ENCODE results near the gene CCDC28A.

DNA sequence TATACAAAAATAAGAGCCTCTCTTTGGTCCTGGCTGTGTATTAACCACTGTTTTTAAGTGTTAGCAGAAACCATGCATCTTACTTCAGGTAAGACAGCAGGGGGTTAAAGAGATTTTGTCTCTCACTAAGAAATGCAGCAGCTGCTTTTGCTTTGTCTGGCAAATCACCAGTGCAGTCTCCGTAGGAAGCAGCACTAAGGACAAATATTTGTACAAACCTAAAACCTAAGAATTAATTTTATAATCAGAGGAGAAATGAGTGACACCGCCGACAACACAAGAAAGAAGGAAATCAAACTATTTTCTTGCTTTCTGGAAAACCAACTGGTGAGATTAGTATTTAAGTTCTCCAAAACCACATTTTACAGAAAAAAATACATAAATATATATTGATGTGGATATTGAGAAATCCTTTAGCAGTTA is 837 bp downstream of the SMIM28 start:
- CAGE, long polyA plus RNA = no peak
- RRBS = no CpG with 5 or more reads among the region's 3 CpGs

GRCh38 chr6:138423248-138424113 is 19.5 kb downstream of the HEBP2 start:
- CAGE, long polyA plus RNA = no peak
- RRBS = 90% methylated on average over 3 of the region's 17 CpGs

- CAGE, long polyA plus RNA = start-site peak on the minus strand at chr6:138545668-138545695, 22 and 25 reads in 2 replicates
- RRBS = no CpG with 5 or more reads among the region's 9 CpGs
Measured at GRCh38 chr6:138545329-138546147, 46.2 kb upstream of the NHSL1 start.

DNA sequence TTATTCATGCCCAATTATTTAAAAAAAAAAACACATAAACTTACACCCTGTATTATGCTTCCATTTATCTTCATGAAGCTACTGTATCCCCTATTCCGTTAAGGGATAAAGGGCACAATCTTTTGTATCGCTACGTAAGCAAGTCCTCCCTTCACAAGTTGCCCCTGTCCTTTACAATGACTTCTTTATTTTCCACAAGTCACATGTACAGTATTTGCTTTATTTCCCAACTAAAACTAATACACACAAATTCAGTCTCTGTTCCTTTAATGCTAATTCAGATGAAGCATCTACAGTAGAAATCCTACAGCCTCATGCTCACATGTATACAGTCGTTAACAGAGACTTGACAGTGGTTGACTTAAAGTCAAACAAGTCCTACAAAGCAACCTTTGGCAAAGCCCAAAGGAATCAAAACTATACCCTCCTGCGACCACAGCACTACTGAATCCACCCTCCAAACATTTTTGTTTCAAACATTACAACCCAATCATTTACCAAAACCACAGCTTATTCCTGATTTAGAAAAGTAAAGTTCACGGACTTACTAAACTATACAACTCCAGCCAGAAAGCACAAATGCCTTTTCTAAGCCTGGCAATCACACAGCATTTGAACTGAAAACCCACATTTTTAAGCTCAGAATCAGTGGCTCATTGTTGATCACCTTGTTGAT is 70.7 kb upstream of the NHSL1 start:
- CAGE, long polyA plus RNA = no peak
- RRBS = no CpG with 5 or more reads among the region's 6 CpGs

DNA sequence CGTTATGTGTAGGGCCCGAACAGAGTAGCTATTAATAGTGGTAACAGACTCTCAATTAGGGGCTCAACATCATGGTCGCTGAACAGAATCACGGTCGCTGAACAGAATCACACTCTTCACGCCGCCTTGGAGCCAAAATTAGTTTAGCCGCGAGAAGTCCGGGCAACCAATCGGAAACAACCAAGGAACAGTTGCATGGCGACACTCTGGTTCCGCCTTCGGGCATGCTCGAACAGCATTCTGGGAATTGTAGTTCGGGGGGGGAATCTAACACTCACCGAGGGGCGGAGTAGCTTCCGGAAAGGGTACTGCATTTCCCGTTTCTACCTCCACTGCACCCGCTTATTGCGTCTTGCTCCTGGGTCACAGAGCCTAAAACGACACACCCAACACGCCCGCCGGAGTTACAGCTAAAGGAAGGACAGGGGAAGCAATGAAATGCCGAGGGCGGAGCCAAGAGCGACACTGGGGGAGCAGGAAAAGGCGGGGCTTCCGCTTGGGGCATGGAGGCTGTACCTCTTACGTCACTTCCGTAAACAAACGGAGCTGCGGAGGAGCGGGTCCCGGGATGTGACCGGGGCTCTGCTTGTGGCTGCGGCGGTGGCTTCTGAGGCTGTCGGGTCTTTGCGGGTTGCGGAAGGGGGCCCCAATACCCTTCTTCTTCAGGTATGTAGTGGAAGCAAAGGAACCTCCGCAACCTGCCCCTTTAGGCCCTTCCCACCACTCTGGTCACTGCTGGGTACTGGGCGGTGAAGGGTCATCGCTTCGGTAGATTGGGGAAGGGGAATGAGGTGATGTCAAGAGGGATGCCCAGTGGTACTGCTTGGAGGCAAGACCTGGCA is at the start of gene CCDC28A:
Gene CCDC28A, plus strand, starts transcription at position 533 of the 842 bp plus-strand sequence.
- CAGE, long polyA plus RNA = start-site peak on the plus strand centred at position 547 of the sequence, 53 bp wide, 495 and 397 reads in 2 replicates
- RRBS = 3% methylated on average over 6 of the region's 47 CpGs

DNA sequence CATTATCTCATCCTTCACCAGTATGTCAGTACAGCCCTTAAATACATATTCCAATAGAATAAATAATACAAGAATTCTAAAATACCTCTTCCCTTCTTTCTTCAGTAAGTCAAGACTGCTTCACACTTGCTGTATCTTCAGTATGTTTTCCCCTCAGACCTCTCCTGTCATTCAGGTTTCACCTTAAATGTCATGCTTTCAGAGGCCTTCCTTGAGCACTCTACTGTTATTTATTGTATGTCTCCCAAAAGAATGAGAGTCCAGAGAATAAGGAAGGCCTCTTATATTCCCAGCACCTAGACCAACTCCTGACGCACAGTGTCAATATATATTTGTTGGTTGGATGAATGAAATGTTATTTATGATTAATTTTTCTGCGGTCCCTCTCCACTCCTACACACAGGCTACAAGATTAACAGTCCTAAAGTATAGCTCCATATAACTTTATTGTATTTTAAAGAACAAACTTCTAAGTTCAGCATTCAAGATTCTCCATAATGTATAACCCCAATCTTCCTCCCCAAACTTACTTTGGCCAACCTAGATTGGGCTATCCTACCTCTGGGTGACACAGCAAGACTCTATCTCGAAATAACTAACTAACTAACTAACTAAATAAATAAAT is 25.4 kb downstream of the REPS1 start:
- CAGE, long polyA plus RNA = no peak
- RRBS = no CpG with 5 or more reads among the region's 3 CpGs

DNA sequence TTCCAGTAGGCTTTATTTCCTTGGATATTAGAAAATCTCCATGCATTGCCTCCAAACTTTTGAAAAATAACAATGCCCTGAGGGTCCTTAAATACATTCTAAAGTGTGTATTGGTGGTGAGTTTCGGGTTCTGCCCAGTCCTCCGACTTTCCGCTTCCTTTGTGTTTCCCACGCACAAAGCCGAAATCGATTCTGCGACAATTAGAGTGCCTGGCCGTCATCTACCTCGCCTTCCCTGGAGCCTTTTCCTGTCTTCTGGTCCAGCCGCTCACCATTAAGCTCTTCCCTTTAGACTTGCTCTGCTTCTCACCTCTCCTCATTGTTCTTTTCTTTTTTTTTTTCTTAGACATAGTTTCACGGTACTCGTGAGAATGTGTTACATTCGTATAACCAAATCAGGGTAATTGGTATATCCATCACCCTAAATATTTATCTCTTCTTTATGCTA is 1.3 kb downstream of the ABRACL start:
- CAGE, long polyA plus RNA = no peak
- RRBS = no CpG with 5 or more reads among the region's 13 CpGs

GRCh38 chr6:139146475-139146688 is 11.5 kb downstream of the HECA start:
- CAGE, long polyA plus RNA = no peak
- RRBS = no CpG with 5 or more reads among the region's 4 CpGs

DNA sequence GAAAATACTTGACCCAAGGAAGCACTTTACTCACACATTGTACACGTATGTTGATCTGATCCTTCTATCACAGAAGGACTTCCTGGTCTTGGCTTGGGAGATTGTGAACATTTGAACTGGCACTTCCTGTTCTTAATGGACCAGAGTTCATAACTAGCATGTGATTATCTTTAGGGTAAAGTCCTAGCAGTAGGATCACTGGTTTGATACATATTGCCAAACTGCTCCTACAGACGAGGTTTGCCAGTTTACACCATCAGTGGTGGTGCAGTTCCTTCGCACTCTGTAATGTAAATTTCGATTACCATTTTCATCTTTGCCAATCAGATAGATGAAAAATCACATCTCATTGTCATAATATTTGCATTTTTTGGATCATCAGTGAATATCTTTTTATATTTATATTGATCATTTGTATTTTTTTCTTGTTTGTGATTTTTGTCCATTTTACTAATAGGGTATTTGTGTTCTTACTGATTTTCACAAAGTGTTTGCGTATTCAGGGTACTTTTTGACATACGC is 12.9 kb downstream of the HECA start:
- CAGE, long polyA plus RNA = no peak
- RRBS = no CpG with 5 or more reads among the region's 6 CpGs

DNA sequence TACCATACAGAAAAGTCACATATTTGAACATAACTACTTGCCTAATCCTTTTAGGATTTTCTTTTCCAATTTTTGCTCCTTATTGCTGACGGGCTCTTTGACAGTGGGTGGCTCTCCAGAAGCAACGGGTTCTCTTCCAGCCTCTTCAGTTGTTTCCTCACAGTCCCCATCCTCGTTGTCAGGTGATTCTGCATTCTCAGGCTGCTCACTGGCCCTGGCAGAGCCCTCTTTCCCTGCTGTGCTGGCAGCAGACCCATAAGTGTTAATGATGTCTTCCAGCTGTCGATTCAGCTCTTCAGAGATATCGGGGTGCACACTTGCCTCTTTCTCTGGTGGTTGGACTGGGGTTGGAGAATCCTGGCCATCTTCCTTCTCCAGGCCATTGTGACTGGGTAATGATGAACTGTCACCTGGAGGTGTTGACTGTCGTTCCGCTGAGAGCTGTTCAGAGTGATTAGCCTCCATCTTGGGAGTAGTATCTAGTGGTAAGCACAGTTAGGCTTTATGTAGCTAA is 3.3 kb downstream of the TXLNB start:
- CAGE, long polyA plus RNA = no peak
- RRBS = no CpG with 5 or more reads among the region's 7 CpGs

DNA sequence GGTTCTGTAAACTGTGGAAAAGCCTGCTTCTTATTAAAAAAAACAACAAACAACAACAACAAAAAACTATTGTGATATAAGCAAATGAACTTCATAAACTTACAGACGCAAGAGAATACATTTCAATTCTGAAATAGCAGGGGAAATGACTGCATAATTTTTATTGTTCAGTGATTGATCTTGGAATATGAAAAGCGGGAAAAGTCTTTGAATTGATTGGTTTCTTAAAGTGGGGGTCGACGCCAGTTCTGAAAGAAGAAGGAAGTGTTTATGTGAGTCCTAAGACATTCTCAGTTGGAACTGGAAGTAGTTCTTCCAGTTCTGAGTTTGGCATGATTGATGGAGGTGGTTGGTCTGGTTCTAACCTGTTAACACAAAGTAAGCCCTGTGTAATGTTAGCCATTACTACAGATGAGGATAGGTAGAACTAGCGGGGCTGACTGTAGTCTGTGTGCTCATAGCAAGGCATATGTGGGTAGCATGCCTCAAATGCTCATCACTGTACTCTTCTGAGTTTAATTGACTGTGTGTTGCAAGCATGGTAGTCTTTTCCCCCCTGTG is 25.1 kb downstream of the CITED2 start:
- CAGE, long polyA plus RNA = no peak
- RRBS = no CpG with 5 or more reads among the region's 5 CpGs

- CAGE, long polyA plus RNA = no peak
- RRBS = no CpG with 5 or more reads among the region's 10 CpGs
Measured at GRCh38 chr6:139367755-139368589, 6.5 kb downstream of the CITED2 start.

DNA sequence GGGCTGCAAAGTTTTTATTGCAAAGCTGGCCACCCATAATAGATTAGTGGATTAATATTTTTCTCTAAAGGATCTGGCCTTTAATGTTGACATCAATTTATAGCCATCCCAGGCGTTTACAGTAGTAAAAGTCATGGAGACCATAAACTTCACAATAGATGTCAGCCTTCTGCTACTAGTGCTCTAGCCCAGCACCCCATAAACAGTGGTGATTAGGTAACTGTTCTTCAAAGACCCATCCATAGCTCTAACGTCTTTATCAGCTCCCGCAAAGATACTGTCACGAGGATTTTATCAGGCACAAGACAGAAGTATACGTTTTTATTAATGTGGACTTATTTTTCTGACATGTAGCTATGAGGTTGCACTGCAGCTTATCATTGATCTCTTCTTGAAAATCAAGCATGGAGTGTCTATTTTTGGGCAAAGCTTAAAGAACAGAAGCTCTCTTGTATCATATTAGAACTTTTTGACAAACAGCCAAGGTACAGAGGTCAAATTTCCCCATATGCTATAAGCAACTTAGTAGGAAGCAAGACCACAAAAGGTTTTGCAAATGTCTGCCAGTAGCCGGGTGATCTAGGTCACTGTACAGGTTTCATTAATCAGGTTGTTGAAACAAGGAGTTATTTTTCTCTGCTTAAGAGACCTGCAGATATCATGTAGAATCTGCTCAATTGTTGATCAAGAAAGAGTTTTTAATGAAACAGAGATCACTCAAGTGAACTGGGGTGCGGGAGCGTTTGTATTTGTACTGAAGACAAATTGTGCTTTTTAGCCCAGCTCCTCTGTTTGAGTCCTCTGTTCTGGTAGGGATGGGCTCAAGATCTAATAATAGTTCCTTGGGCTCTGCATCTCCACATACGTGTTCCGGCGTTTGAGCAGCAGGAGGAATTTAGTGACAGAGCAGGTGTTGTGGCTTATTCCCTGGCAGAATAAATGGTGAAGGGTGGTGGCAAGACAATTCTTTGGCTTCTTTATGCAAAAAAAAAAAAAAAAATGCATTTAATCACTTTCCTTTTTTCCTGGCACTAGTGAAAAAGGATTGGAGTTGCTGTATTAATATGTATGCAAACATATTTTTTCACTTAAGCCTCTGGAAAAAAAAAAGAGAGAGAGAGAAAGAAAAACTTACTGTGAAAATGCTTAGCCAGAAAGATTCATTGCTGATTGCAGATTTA is 4.4 kb downstream of the CITED2 start:
- CAGE, long polyA plus RNA = no peak
- RRBS = no CpG with 5 or more reads among the region's 11 CpGs

- CAGE, long polyA plus RNA = no peak
- RRBS = no CpG with 5 or more reads among the region's 6 CpGs
Measured at GRCh38 chr6:139480107-139480787, 105.8 kb upstream of the CITED2 start.

DNA sequence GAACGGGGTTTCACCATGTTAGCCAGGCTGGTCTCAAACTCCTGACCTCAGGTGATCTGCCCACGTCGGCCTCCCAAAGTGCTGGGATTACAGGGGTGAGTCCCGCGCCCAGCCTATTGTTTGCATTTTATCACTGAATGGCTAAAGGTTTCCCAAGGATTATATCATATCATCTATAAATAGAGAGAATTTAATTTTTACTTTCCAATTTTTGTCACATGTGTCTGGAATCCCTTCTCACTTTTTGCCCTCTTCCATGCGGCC is 130.9 kb upstream of the CITED2 start:
- CAGE, long polyA plus RNA = no peak
- RRBS = no CpG with 5 or more reads among the region's 6 CpGs

DNA sequence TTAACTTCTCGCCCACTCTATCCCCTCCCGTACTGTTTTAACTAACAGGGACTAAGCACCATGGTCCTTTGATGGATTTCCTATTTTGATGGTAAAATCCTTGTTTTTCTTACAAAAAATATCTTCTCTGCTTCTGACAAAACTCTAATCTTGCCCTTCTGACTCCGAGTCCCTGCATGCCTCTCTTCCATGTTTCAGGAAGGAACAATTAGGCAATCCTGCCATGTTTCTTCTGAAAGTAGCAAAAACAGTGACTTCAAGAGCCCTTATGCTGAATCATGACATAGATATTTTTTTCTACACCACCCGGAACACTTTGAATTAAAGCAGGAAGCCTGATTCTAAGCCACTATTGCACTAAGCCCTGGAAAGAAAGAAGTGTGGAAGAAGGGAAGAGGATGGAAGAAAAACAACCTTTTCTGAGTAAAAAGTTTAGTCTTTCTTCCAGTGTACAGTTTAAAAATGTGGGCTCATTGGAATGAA is 159.1 kb upstream of the CITED2 start:
- CAGE, long polyA plus RNA = no peak
- RRBS = no CpG with 5 or more reads among the region's 4 CpGs

DNA sequence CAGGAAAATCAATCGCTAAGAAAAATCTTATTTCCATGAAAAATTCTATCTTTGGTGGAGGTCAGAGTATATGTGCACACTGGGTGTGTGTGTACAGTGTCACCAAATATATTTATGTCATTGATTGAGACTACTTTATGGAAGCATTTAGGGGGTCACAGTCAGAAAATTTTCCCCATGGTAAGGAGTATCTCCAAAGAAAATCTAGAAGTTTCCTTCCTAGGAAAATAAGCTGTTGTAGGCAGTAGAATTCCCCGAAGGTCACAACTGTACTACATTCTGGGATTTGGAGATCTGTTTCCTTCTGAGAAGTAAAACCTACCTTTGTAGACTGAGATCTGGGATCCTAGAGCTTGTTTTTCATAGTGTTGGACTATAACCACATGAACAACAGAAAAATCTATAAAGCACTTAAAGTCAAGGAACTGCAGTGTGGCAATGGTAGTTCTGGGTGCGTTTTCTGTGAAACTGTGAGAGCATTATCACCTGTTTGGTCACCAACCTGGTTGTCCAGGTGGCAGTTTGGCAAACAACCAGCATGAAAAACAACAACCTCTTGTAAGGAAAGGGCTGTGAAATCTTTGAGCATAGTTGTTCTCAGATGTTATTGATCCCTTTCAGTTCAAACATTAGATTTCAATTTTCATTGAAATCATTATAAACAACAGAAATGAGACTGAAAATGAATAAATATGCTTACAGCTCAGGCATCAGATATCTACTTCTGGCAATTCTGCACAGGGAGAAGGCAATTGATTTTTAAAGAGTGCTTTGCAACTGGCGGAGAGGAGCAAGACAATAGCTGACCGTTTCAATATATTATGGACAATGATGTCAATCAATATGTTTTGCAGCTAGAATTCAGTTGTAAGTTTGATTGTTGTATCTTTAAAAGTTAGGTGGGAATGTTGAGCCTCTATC is 215.7 kb upstream of the CITED2 start:
- CAGE, long polyA plus RNA = no peak
- RRBS = no CpG with 5 or more reads among the region's 5 CpGs

GRCh38 chr6:139654711-139655474 is 280.4 kb upstream of the CITED2 start:
- CAGE, long polyA plus RNA = no peak
- RRBS = no CpG with 5 or more reads among the region's 8 CpGs

DNA sequence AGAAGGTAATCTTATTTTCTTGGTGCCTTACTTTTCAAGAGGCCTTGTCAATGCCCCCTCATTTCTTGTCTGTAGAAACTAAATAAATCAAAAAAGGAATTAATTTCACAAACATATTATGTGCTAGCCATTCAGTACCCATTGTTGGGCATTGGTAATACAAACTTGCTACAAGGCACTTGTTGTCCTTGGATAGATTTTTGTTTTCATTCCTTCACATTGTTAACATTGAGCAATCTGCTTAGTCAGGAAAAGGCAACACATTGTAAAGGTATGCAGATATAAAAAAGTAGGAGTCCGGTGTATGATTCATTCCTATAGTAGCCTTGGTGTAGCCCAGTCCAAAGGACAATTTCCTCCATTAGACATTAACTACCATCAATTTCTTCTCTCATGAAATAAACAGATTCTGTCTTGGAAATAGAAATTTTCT is 369.1 kb upstream of the CITED2 start:
- CAGE, long polyA plus RNA = no peak
- RRBS = no CpG with 5 or more reads among the region's 1 CpG

- CAGE, long polyA plus RNA = no peak
- RRBS = no CpG with 5 or more reads among the region's 4 CpGs
Measured at GRCh38 chr6:140011570-140011953, 637.1 kb upstream of the CITED2 start.

Measured in AG04450 (cell line).